Measurements from ENCODE around the genes RPAP3, LALBA and CCDC65.

GRCh38 chr12:47343876-47344423 is 264.2 kb upstream of the AMIGO2 start:
- PRO-cap: no peak
- RRBS, 2 experiments: no CpG with 5 or more reads among the region's 2 CpGs

- PRO-cap: bidirectional peak, plus-strand start at chr12:47705783, minus-strand start at chr12:47705790; bidirectional peak, plus-strand start at chr12:47706124, minus-strand start at chr12:47706006
- RRBS, 2 experiments: under 1 to 1% methylated on average over 25 of the region's 74 CpGs
Measured at GRCh38 chr12:47705345-47706400, at the start of gene RPAP3. TSS of gene RPAP3 (minus strand) at chr12:47706030.

GRCh38 chr12:47707819-47708598 is 2.2 kb upstream of the RPAP3 start:
- PRO-cap: no peak
- RRBS, 2 experiments: no CpG with 5 or more reads among the region's 5 CpGs

DNA sequence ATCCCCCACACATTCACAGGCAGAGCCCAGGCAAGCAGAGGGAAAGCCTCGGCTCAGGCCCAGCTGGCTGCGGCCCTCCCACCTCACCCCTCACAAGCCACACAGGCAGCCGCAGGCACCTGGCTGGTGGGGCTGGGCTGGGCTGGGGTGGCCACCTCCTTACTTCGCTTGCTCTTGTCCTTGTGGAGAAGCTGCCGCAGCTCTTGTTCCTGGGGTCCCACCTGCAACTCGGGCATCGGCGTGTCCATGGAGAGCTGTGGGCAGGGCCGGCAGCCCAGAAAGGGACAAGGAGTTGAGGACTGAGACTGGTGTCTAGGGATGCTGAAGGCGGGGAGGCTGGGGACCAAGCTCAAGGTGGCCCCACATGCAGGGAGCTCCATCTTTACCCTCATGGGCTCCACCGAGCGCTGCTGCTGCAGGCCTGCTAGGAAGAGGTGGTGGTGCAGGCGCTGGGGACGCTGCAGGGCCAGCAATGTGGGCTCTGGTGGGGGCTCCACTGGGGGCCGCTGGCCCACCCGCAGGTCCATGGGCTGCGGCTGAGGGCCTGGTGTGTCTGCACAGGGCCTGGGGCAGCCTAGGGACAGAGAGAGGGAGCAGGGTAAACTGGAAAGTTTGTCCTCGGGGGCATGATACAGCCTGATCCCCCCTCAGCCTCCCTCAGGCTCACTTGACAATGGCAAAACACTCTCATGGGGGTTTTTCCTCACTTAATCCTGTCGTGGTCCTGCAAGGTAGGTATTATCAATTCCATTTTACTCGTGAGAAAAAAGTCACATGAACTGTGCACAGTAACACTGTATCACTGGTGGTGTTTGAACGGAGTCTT is 21.1 kb downstream of the HDAC7 start:
- PRO-cap: no peak
- RRBS, 2 experiments: no CpG with 5 or more reads among the region's 21 CpGs

GRCh38 chr12:47805021-47806024 is 14.4 kb downstream of the HDAC7 start:
- PRO-cap: no peak
- RRBS, 2 experiments: no CpG with 5 or more reads among the region's 11 CpGs

DNA sequence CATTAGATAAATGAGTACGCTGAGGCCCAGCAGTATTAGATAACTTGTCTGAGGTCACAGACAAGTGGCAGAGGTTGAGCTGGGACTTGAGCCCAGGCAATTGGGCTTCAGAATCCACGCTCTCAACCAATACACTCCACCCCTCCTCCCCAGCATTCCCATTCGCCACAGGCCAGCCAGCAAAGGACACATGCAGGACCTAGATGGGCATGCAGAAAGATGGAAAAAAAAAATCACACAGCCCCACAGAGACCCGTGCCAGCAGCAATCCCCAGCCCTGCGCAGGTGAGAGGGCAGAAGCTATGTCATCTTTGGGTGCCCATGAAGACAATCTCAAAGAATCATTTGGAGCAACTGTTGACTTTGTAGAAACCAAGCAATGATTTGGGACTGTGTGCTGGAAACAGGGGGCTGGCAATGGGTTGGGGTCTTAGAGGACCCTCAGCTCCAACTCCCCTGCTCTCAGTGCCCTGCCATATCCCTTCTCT is 12.2 kb downstream of the HDAC7 start:
- PRO-cap: no peak
- RRBS, 2 experiments: no CpG with 5 or more reads among the region's 5 CpGs

GRCh38 chr12:47810202-47810430 is 9.6 kb downstream of the HDAC7 start:
- PRO-cap: no peak
- RRBS, 2 experiments: no CpG with 5 or more reads among the region's 5 CpGs

DNA sequence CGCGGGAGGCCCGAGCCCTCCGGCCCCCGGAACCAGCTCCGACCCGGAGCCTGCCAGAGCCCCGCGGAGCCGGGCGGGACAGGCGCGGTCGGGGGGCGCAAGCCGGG is 326 bp downstream of the HDAC7 start:
- PRO-cap: unidirectional peak, plus-strand start at position 56 of the sequence
- RRBS, 2 experiments: 2% methylated on average over 5 of the region's 16 CpGs

GRCh38 chr12:47901095-47902010 is 3.4 kb downstream of the VDR start:
- PRO-cap: no peak
- RRBS, 2 experiments: no CpG with 5 or more reads among the region's 15 CpGs

- PRO-cap: no peak
- RRBS, 2 experiments: no CpG with 5 or more reads among the region's 11 CpGs
Measured at GRCh38 chr12:47943523-47944075, 19.8 kb upstream of the TMEM106C start.

DNA sequence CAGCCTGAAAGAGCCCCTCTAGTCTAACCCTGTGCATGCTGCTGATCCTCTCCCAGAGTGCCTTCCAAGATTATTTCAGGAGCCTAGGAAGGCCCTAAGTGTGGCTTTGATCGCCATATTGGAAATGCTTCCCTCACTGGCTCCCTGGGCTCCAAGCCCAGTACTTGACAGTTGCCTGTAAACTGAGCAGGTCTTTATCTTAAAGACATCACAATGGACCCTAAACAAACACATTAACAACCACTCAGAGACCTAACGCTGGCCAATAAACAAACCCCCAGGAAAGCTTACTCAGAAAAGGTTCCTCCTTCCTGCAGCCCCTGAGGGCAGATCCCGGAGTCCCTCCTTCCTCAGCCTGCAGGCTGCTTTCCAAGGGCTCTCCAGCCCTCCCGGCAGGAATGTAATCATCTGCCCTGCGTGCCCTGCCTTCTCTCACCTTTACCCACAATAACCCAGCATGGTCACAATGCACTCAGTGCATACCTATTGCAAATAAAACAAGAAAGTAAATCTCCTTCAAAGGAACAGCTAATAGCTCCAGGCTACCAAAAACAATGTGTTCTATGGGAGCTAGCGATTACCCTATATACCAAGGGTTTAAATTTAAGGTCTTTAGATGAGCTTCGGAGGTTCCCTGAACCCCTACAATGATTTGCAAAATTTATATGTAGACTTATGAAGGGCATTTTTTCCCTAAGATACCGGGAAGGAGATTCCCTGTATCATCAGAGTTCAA is 17.6 kb upstream of the COL2A1 start:
- PRO-cap: bidirectional peak, plus-strand start at position 329 of the sequence, minus-strand start at position 343 of the sequence
- RRBS, 2 experiments: 5% methylated on average over 2 of the region's 8 CpGs

DNA sequence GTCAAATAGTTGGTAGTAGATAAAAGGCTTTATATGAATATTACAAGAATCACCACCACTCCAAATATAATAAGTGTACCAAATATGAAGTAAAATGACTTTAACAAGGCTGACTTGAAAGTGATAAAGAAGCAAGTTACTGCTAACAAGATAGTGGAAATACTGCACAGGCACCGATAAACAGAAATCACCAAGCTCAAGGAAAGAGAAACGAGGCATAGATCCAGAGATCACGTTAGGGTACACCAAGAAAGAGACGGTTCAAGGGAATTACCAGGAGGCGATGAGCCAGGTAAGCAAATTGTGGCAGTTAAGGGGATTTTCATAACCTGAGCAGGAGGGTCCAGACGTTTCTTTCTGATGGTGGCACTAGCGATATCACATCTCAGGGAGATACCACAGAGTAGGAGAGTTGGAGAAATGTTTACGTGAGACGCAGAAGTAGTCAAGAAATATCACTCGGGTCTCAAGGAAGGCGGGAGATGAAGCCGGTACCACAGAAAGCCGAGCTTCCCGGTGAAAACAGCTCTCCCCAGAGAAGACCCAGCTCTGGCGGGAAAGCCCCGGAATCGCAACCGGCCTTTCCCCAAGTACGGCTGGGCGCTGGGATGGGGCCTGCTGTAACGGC is 637 bp downstream of the SENP1 start:
- PRO-cap: bidirectional peak, plus-strand start at position 353 of the sequence, minus-strand start at position 377 of the sequence
- RRBS, 2 experiments: 3 to 13% methylated on average over 3 of the region's 21 CpGs

GRCh38 chr12:48151119-48151594 is 6.2 kb downstream of the ASB8 start:
- PRO-cap: no peak
- RRBS, 2 experiments: no CpG with 5 or more reads among the region's 1 CpG

- PRO-cap: no peak
- RRBS, 2 experiments: no CpG with 5 or more reads among the region's 1 CpG
Measured at GRCh38 chr12:48569901-48570345, at the start of gene LALBA. TSS of gene LALBA (minus strand) at chr12:48570046.

DNA sequence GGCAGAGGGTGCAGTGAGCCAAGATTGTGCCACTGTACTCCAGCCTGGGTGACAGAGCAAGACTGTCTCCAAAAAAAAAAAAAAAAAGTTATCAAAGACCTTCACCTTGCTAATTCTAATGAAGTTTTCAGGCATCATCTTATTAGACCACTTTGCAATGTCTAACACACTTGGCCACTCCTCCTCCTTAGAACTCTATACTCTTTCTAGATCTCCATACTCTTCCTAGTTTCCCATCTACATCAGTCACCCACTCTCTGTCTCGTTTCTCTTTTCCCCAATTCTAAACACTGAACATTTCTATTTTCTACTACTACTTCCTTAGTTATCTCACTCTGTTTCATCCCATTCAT is 3.0 kb upstream of the KANSL2 start:
- PRO-cap: no peak
- RRBS, 2 experiments: no CpG with 5 or more reads among the region's 1 CpG

GRCh38 chr12:48810774-48811641 is 7.3 kb upstream of the CACNB3 start:
- PRO-cap: no peak
- RRBS, 2 experiments: no CpG with 5 or more reads among the region's 7 CpGs

GRCh38 chr12:48903244-48904552 is at the start of gene CCDC65:
TSS of gene CCDC65 (plus strand) at chr12:48904133.
- PRO-cap: unidirectional peak, plus-strand start at chr12:48904133
- RRBS, 2 experiments: 39 to 100% methylated on average over 1 to 8 of the region's 40 CpGs

GRCh38 chr12:48933750-48934614 is 8.7 kb upstream of the FKBP11 start:
- PRO-cap: no peak
- RRBS, 2 experiments: no CpG with 5 or more reads among the region's 9 CpGs

- PRO-cap: no peak
- RRBS, 2 experiments: 3 to 21% methylated on average over 12 to 14 of the region's 30 CpGs
Measured at GRCh38 chr12:48978030-48978294, 160 bp upstream of the WNT1 start.

DNA sequence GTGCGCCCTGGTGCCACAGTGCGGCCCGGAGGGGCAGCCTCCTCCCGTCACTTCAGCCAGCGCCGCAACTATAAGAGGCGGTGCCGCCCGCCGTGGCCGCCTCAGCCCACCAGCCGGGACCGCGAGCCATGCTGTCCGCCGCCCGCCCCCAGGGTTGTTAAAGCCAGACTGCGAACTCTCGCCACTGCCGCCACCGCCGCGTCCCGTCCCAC is 160 bp downstream of the WNT1 start:
- PRO-cap: no peak
- RRBS, 2 experiments: 8 to 41% methylated on average over 8 of the region's 24 CpGs

Measured in HEK293 (cell line).